Myometrial cell (primary cell): ENCODE measurements around the genes PPP2R2D and BNIP3.

DNA sequence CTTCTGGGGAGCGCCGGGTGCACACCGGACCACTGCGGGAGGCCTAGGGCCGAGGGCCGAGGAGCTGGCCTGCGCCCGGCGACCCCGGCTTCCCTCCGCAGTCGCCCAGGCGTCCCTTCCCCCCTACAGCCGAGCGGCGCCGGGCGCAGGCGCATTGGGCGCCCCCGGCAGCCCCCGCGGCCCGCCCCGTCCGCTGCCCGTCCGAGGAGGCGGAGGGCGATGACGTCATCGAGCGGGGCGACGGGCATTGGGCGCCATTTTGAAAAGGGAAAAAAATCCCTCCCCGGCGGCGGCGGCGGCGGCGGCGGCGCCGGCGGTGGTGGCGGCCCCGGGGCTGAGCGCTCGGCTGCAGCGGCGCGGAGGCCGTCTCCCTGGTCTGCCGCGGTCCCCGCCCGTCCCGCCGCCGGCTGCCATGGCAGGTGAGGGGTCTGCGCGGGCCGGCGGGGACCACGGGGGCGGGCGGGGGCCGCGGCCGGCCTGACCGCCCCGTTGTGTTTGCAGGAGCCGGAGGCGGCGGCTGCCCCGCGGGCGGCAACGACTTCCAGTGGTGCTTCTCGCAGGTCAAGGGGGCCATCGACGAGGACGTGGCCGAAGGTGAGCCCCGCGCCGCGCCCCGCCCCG lies at the start of gene PPP2R2D:
Gene PPP2R2D, plus strand, starts transcription at position 272 of the 621 bp plus-strand sequence.
- RAMPAGE, long total RNA, result no peak

- RAMPAGE, long total RNA, result no peak
These were observed 19.9 kb downstream of the BNIP3 start for GRCh38 chr10:131961606-131962512.

DNA sequence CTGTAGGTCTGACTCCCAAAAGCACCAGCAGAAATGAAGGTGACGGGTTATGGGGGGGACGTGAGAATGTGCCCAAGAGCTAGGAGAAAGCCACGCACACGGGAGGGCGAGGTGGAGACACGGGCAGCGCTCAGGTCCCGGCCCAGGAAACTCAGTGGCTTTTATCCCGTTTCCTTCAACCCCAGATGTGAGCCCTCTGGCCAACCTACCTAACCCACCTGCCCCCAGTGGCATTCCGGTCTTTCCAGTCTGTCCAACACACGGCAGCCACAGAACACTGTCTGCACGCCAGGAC lies 12.3 kb downstream of the BNIP3 start:
- RAMPAGE, long total RNA, result no peak

DNA sequence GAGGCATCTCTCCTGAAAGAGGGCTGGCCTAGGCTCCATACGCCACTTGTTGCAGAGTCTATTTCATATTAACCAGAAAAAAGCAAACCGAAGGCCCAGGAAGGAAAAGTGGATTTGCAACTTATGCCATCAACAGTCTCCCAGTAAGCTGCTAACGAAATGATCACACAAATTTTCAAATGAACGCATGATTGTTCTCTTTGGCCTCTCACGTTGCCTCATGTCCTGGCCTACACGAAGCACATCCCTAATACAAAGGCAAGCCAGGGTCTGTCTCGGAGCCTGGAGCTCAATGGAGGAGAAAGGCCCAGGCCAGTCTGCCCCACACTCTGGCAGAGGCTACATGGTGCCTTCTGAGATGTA lies 6.1 kb downstream of the BNIP3 start:
- RAMPAGE, long total RNA, result no peak

DNA sequence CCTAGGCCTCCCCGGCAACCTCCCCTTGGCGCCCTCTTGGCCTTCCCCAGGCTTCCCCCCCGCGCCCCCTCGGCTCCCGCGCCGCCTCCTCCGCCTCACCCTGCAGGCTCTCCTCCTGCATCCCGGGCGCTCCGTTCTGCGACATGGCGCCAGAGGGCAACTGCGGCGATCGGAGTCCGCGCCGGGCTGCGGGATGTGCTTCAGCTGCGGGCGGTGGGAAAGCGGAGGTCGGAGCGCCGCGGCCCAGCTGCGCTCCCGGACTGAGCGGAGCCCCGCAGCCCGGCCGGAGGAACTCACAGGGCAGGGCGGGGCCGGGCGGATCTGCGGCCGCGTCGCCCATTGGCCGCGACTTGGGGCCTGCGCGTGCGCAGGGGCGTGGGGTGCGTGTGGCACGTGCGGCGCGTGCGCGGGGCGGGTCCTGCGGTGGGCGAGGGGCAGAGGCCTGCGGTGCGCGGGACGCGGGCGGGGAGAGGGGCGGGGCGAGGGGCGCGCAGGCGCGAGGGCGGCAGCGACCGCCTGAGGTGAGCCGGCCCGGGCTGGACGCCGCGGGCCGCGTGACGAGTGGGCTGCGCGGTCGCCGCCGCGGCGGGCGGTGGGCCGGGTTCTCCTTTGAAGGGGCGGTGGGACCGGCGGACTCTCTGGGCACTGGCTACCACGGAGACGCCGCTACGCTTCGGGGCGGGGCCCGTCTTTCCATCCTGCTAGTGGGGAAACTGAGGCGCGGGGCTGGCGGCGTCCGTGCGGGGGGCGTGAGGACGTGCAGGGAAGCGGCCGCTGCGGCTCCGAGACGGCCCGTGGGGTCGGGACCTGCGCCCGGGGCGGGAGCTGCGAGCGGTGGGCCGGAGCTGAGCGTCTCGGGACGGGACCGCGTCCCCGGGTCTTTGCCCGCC lies at the start of gene BNIP3:
Gene BNIP3, minus strand, starts transcription at position 262 of the 890 bp plus-strand sequence.
- RAMPAGE, long total RNA, result start-site peak on the minus strand centred at position 276 of the sequence, 39 bp wide, 1,842 and 2,110 reads in 2 replicates

GRCh38 chr10:132010935-132011440 lies 29.3 kb upstream of the BNIP3 start:
- RAMPAGE, long total RNA, result no peak

GRCh38 chr10:132048236-132048814 lies 17.4 kb upstream of the JAKMIP3 start:
- RAMPAGE, long total RNA, result no peak

GRCh38 chr10:132355653-132356226 lies 23.7 kb downstream of the LRRC27 start:
- RAMPAGE, long total RNA, result no peak

DNA sequence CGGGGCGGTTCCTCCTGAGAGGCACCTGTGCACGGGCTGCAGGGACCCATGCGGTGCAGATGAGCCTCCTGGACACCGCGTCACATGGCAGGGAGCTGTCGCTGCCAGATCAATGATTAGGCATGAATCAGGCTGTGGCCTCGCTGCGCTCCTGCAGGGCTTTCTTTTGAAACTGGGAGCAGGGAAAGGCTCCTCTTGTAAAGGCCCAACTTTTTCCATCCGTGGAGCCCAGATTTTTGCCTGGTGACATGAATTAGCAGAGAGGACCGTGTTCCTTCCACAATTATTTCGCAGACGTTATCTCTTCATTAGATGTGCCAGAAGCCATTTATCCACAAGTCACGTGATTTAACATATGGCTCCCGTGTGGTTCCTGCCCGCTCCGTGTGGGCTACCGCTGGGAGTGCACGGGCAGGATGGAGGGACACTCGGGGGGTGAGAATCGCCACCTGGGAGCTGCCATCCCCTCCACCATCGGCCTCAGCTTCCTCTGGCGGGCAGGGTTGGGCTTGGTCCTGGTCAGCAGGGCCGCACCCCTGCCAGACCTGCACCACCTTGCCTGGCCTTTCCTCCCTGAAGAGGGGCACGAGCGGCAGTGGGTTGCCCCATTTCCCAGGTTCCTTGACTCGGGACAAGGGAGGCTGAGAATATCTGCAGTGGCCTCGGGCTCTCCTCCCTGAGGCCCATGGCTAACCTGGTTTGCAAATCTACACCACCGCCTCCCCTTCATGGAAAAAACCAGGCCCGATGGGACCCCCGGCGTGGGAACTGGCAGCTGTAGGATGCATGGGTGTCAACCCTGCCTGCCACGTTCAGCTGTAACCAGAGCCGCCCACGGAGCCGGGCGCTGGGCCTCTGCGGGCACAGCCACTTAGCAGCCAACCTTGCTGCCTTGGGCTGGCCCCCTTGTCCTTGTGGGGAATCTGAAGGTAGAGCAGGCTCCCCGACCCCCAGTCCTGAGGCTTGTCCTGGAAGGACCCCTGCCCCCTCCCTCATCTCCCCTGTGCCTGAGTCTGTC lies 1.3 kb downstream of the PWWP2B start:
- RAMPAGE, long total RNA, result no peak

DNA sequence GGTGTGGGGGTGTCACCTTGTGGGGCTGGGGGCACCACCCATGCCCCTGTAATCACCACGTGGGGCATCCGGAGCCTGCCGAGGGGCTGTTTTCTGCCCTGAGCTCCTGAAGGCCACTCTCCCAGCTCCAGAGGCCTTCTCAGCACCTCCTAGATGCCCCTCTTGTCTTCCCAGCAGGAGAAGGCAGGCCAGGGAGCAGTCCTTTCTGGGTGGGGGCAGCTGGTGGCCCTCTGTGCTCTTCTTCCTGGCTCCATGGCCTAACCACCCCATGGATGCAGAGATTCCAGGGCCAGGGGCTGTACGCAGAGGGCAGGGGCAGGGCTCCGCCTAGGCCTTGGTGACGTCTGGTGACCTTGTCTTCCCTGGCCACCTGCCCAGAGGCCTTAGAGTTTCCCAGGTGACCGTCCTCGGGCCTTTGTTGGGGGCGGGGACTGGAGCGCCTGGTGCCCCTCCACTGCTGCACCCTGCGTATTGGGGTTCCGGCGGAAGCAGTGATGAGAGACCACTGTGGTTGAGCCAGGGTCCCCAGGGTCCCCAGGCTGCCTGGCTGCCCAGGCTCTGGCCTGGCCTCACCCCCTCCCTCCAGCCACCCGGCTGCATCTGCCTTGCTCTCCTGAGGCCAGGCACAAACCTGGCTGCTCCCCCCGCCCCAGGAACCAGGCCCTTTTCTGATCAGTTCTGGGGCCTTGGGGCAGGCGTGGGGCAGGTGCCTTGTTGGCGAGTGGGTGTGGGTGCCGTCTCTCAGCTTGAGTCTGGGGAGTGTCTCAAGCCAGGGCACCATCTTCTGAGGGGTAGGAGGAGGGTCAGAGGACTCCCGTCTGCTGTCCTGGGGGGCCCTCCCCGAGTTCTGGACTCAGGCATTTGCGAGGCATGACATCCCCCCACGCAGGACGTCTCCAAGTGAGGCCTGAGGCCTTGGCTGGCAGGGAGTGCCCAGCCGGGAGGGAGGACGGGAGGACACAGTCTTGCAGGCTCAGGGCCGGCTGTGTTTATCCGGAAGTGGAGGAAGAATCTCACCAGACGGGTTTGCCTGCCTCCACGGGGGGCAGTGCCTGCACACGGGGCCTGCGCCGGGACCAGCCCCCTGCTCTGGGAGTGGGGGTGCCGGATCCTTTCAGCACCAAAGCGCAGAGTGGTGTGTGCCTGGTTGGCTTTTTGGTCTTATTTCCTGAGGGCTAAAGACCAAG lies 10.5 kb downstream of the PWWP2B start:
- RAMPAGE, long total RNA, result no peak

DNA sequence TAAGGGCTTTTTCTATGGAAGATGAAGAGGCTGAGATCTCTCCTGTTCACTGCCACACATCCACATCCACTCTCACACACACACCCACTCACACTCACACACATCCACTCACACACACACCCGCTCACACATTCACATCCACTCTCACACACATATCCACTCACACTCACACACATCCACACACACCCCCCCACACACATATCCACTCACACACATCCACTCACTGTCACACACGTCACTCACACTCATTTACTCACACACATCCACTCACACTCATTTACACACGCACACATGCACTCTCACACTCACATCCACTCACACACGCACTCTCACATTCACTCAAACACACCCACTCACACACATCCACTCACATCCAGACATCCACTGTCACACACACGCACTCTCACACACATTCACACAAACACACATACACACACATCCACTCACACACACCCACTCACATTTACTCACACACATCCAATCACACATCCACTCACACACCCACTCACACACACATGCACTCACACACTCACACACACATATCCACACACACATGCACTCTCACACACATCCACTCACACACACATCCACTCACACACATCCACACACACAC lies 18.2 kb downstream of the PWWP2B start:
- RAMPAGE, long total RNA, result no peak

DNA sequence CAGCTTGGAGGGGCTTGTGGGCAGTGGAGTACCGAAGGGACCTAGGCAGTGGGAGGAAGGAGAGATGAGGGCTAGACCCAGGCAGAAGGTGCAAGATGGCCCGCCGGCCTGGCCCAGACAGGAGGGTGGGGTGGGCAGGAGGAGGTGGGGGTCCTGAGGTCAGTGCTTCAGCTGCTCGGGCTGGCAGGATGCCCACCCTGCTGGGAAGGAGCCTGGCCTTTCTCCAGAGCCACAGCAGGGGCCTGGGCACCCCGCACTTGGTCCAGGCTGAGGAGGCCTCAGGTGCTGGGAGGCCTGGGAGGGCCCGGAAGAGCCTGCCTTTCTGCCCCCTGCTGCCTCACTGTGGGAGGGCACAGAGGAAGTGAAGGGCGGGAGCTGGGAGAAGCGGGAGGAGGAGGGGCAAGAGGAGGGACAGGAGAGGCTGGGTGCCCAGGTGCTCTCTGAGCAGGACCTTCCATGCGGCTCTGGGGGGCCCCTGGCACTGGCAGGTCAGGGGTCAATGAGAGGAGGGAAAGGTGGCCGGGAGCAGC lies 49.7 kb downstream of the PWWP2B start:
- RAMPAGE, long total RNA, result no peak

- RAMPAGE, long total RNA, result no peak
These were observed 61.9 kb downstream of the PWWP2B start for GRCh38 chr10:132458853-132459439.

GRCh38 chr10:132481942-132482506 lies 55.6 kb upstream of the INPP5A start:
- RAMPAGE, long total RNA, result no peak

DNA sequence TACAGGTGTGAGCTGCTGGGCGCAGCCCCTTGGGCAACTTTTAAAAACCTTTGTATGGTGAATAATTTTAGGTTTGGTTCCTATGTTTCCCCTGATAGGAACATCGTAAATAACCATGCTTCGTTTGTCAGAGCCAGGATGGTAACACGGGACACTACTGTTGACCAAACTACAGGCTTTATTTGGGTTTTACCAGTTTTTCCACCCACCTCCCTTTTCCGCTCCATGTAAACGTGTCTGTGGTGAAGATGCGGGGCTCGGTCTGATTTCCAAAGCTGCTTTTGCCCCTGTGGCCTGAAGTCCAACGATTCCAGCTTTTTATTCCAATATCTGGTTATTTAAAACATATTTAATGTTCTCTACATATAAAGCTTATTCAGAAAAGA lies 29.8 kb downstream of the INPP5A start:
- RAMPAGE, long total RNA, result no peak

DNA sequence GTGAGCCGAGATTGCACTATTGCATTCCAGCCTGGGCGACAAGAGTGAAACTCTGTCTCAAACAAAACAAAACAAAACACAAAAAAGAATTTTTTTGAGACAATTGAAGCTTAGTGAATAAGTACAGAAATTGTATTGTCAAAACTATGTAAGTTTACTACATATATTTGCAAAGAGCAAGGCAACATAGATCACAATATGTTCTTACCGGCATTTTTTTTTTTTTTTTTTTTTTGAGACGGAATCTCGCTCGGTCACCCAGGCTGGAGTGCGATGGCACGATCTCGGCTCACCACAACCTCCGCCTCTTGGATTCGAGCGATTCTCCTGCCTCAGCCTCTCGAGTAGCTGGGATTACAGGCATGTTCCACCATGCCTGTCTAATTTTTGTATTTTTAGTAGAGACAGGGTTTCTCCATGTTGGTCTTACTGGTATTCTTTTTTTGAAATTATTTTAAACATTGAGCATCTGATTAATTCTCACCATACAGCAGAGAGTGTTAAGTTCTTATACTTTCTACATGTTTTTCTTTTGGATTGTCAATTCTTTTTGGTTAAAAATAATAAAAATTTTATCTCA lies 31.2 kb downstream of the INPP5A start:
- RAMPAGE, long total RNA, result no peak

DNA sequence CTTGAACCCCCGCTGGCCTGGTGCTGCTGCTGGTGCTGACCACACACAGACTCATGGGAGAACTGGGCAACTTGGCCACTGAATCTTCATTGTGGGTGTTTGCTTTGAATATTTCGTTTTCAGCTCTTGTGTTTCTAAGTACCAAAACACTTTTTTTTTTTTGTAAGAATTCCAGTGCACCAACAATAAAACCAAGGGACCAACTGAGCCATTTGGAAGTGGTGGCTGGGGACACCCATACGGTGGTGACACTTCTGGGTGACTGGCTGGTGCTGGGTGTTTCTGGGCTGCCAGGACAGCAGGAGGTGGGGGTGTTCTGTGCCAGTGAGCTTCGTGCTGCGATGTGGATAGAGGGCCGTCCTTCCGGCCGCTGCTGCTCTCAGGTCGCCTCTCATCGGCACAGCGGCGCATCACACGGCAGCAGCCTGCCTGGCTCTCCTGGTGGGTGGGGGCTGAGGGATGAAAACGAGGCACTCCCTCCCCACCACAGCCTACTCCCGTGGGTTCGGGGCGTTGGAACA lies 33.0 kb downstream of the INPP5A start:
- RAMPAGE, long total RNA, result no peak

DNA sequence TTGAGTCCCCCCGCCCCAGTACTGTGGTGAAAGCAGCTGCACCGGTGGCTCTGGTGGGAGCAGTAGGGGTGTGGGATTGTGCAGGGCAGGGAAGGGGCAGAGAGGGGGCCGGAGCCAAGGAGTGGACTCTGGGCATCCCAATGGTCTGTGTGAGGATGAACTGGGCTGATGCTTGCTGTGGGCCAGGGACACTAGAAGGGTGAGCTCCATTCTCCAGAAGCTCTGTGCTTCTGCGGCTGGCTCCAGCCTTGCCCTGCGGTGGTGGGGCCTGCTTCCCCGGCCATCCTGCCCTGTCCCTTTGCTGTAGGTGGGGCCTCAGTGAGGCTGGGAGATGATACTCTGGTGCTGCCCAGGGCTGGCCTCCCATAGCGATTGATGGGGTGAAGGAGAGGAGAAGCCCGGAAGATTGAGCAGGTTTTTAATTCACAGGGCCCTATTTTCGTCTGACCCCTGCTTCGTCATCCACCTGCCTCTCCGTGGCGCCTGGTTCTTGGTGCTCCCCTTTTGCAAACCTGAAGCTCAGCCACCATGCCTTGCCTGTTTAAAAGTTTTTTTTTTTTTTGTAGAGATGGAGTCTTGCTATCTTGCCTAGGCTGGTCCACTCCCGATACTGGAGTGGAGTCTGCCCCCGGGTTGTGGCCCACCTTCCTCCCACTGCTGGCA lies 41.9 kb downstream of the INPP5A start:
- RAMPAGE, long total RNA, result no peak

DNA sequence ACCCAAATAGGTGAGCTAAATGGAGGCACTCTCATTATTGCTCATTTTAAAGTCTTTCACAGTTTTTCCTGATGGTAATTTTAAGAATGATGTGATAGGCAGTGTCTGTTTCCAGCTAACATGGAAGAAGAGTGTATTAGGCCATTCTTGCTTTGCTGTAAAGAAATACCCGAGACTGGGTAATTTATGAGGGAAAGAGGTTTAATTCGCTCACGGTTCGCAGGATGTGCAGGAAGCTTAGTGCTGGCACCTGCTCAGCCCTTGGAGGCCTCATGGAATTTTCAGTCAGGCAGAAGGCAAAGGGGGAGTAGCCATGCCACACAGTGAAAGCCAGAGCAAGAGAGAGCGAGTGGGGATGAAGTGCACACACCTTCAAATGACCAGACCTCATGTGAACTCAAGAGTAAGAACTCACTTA lies 80.9 kb downstream of the INPP5A start:
- RAMPAGE, long total RNA, result no peak

DNA sequence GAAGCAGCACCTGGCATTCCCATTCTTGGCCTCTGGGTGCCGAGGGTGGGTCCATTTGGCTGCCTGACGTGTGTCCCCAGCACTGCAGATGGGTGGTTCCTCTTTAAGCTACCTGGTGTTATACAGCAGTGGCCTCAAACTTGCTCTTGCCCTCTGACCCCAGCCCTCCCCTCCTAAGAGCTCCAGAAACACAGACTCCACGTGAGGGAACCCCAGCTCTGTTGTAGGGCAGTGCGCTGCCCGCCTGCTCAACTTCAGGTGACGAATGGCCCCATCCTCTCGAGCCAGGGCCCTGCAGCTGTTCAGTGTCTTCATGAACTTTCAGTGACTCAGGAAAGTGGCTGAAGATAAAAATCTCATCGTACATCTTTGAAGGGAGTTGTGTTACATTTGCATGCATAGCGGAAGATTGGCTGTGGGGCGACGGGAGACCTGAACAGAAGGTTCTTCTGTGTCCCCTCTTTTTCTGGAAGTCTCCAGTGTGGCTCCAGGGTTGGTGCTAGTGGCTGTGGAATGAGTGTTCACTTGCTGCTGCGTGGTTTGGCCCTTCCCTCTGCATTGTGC lies 91.6 kb downstream of the INPP5A start:
- RAMPAGE, long total RNA, result no peak